ENCODE measurements around a stretch of chr7.

- RAMPAGE, long total RNA, result no peak
- RRBS, result no CpG with 5 or more reads among the region's 30 CpGs
Measured at GRCh38 chr7:100881883-100882877, 7.3 kb downstream of the SRRT start.

- RAMPAGE, long total RNA, result no peak
- RRBS, result no CpG with 5 or more reads among the region's 11 CpGs
Measured at GRCh38 chr7:100910254-100911010, 14.7 kb upstream of the ACHE start.

DNA sequence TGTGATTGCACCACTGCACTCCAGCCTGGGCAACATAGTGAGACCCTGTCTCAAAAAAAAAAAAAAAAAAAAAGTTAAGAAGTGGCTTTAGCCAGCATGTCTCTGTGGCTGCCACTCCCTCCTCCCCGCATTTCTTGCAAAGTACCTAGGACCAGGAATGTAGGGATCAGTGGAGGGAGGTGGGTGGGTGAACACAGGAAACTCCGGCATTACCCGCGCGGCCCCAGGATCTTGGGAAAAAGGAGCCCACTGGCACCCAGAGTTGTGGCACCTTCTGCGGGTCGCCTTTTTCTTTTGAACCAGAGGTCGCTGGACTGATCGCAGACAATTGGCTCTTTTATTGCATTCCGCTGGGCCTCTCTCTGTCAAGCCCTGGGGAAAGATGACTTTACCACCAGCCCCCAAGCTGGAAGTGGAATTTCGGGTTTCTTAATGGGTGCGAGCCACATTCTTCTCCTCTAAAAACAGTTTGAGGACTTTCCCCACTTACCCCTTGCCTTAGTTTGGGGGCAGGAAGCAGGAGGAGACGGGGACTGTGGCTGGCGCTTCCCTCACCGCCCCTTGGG is 3.4 kb downstream of the VGF start:
- RAMPAGE, long total RNA, result no peak
- RRBS, result no CpG with 5 or more reads among the region's 15 CpGs

GRCh38 chr7:101163542-101164016 is 1.8 kb downstream of the VGF start:
- RAMPAGE, long total RNA, result no peak
- RRBS, result 2% methylated on average over 16 of the region's 58 CpGs

GRCh38 chr7:101232418-101232905 is 5.1 kb downstream of the CLDN15 start:
- RAMPAGE, long total RNA, result no peak
- RRBS, result 24% methylated on average over 13 of the region's 39 CpGs

- RAMPAGE, long total RNA, result no peak
- RRBS, result 74% methylated on average over 11 of the region's 36 CpGs
Measured at GRCh38 chr7:101718404-101719535, 89.7 kb upstream of the MYL10 start.

DNA sequence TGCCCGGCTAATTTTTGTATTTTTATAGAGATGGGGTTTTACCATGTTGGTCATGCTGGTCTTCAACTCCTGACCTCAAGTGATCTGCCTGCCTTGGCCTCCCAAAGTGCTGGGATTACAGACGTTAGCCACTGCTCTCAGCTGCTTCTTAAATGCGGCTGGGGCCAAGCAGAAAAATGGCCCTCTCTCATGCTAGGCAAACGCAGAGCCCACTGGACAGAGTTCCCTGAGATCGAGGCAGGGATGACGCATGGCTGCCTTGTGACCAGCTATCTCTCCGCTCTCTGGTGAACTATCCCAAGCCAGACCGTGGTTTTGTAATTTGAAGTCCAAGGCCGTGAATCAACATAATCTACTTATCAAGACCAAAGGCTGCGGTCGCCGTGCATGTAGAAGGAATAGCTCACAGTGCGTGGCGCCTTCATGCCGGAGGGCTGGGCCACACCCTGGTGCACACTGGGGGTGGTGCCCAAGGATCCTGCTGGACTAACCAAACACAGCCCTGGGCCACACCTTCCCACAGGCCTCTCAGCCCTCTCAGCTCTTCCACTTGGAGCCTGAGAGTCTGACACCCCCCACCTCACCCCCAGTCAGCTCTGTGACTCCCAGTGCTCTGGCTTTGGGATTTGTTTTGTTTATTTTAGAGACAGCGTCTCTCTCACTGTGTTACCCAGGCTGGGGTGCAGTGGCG is 88.1 kb upstream of the CUX1 start:
- RAMPAGE, long total RNA, result no peak
- RRBS, result no CpG with 5 or more reads among the region's 17 CpGs

DNA sequence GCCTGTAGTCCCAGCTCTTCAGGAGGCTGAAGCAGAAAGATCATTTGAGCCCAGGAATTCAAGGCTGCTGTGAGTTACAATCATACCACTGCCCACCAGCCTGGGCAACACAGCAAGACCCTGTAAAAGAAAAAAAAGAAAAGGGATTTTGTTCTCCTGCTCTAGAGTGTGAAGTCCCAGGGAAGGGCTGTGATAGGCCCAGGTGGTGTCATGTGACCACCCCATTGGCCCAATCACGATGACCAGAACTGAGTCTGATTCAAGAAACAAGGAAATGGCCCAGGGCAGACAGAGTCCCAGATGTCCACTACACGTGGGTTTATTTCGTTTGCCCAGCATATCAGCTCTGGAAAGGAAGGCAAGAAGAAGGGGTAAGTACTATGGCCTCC is 81.4 kb upstream of the CUX1 start:
- RAMPAGE, long total RNA, result no peak
- RRBS, result no CpG with 5 or more reads among the region's 3 CpGs

- RAMPAGE, long total RNA, result no peak
- RRBS, result no CpG with 5 or more reads among the region's 20 CpGs
Measured at GRCh38 chr7:101868511-101869303, 51.3 kb downstream of the CUX1 start.

DNA sequence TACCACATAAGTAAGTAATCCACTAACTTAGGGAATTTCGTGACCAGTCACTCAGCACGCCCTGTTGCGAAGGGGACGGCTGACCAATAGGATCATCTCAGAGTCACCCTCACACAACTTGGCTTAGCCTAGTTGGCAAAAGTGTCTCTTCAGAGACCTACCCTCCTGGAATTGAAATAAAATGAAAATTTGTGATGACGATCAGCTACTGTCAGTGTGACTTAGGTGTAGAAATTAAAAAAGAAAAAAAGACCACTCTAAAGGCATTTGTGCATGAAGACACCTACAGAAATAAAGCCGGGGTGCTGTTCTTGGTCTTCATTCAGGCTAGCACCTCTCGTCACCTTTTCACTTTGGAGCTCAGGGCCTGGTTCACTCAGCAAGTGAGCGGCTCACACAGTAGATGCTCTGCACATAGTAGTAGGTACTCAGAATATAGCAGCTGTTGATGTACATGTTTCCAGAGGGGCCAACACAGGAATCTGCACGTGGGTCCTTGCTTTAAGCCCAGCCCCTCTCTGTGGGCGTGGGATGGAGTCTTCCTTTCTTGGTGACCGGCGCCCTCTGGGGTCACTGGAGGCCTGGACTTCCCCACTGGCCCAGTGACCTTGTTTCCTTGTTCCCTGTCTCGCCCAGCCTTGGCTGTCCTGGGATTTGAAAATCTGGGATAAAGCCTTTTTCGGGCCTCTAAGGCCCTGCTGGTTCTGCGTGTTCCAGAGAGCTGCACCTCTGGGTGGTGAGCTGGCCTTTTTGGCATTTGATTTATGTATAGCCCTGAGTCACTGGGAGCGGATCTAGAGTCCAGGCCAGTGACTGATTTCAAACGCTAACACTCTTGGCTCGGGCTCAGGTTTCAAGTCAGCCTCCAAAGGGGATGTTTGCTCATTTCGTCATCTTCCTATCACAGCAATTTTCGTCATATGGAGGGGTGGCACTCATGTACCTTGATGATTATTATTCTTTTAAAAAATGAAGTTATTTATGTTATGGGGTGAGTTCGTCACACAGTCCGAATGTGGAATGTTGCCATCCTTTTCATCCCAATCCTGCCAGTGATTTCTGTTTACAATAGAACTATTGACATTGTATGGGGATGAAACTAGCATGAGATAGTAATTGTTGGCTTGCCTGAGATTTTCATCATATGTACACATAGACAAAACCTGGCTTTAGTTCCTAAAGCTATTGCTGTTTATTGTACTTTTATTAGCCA is 65.2 kb downstream of the CUX1 start:
- RAMPAGE, long total RNA, result no peak
- RRBS, result no CpG with 5 or more reads among the region's 22 CpGs

DNA sequence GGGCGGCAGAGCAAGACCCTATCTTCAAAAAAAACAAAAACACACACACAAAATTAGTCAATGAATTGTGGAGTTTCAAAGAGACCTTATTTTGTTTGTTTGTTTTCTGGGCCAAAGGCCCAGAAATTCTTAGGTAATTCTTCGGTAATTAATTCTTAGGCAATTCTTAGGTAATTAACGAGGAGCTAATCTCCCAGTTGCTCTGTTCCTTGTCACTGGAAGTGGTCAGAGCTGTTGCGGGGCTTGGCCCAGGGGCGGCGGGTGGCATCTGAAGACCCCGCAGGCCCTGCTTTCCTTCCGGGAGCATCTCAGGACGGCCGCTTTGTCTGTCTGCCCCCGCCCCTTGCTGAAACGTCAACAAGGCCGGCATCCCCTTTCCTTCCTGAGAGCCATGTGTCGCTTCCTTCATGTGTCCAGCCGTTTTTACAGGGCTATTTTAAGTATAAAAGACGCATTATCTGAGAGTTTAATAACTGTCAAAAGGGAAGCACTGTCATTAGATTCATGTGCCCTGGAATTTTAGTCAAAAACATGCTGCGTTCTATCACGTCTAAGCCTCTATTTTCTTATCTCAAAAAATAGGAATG is 110.3 kb downstream of the CUX1 start:
- RAMPAGE, long total RNA, result no peak
- RRBS, result 26% methylated on average over 6 of the region's 18 CpGs

GRCh38 chr7:101945744-101946365 is 128.4 kb downstream of the CUX1 start:
- RAMPAGE, long total RNA, result no peak
- RRBS, result no CpG with 5 or more reads among the region's 12 CpGs

GRCh38 chr7:101986366-101986567 is 168.8 kb downstream of the CUX1 start:
- RAMPAGE, long total RNA, result no peak
- RRBS, result no CpG with 5 or more reads among the region's 3 CpGs

- RAMPAGE, long total RNA, result no peak
- RRBS, result no CpG with 5 or more reads among the region's 15 CpGs
Measured at GRCh38 chr7:102064283-102065175, 222.1 kb upstream of the SH2B2 start.

DNA sequence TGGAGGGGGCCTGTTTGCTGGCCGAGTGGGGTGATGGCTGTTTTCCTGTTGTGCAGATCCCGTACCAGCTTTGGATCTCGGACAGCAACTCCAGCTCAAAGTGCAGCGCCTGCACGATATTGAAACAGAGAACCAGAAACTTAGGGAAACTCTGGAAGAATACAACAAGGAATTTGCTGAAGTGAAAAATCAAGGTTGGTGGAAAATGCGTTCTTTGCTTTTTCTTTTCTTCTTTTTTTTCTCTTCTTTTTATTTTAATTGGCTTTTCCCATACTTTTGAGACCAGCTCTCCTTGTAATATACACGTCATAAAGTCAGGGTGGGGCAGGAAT is 189.4 kb upstream of the SH2B2 start:
- RAMPAGE, long total RNA, result no peak
- RRBS, result no CpG with 5 or more reads among the region's 7 CpGs

DNA sequence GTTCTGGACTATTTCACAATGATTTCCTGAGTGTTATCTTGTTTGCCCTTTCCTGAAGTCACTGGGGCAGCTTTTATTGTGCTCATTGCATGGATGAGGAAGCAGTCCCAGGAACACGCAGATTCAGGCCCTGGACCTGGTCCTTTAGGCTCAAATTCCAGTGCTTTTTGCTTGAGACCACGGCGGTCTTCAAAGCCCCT is 165.1 kb upstream of the SH2B2 start:
- RAMPAGE, long total RNA, result no peak
- RRBS, result no CpG with 5 or more reads among the region's 3 CpGs

- RAMPAGE, long total RNA, result no peak
- RRBS, result no CpG with 5 or more reads among the region's 17 CpGs
Measured at GRCh38 chr7:102146079-102146489, 140.6 kb upstream of the SH2B2 start.

DNA sequence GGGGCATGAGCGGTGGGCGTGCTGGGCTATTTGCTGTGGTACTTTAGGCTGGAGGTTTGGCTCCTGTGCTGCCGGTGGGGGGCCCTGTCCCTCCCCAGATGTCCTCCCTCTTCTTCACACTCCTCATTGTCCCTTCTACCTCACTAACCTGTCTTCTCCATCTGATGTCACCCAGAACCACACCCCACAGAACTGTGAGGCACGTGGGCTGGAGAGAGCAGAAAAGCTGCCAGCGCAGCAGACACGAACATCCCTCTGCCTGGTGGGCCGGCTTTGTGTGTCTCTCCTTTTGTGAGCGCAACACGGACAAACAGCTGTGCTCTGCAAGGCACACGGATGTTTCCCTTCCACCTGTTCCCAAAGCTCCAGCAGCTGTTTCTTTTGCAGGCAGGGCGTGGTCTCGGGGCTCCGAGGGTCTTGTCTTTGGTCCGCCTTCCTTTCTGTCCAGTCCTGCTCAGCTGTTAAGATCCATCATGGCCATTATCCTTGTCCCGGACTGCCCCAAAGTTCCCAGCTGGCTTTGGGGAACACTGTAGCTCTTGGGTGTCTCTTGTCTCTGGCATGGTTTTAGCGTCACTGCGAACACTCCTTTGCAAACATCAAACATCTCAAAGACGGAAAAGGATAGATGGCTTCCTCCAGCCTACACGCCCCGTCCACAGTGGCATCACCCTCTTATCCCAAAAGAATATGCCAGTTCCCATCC is 32.7 kb upstream of the SH2B2 start:
- RAMPAGE, long total RNA, result no peak
- RRBS, result no CpG with 5 or more reads among the region's 20 CpGs

DNA sequence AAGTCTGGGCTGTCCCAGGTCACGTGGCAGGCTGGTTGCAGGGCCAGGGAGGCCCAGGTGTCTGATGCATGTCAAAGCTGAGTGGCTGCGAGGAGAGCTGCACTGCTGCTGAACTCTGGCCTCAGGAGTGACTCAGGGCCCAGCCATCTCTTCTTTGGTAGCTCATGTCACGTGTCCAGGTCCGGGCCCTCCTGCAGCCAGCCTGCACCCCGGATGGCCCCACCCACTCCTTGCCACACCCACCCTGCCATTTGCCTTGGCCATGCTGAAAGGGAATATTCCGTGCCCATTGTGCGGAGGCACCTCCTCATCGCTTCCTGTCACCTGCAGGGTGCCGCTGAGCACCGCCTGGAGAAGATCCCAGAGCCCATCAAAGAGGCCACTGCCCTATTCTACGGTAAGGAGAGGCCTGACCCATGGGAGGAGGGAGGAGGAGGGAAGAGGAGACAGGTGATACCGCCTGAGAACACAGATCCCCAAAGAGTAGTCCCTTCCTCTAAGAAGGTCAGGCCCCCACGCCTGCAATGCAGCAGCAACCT is 12.7 kb upstream of the SH2B2 start:
- RAMPAGE, long total RNA, result no peak
- RRBS, result no CpG with 5 or more reads among the region's 13 CpGs

DNA sequence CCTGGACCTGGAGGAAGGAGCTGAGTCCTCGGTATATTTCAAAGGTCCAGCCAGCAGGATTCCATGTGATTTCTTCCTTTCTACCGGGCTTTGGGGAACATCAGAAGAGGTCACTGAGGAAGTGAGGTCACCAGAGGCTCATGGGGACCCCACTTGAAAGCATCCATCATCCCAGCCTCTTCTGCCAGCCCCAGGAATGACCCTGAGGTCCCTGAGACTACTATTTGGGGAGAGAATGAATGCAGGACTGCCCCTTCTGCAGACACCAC is 12.9 kb downstream of the SH2B2 start:
- RAMPAGE, long total RNA, result no peak
- RRBS, result no CpG with 5 or more reads among the region's 2 CpGs